Parotid gland (tissue), 1 donor: ENCODE data around the genes SBSN, IGFLR1 and PRODH2.

DNA sequence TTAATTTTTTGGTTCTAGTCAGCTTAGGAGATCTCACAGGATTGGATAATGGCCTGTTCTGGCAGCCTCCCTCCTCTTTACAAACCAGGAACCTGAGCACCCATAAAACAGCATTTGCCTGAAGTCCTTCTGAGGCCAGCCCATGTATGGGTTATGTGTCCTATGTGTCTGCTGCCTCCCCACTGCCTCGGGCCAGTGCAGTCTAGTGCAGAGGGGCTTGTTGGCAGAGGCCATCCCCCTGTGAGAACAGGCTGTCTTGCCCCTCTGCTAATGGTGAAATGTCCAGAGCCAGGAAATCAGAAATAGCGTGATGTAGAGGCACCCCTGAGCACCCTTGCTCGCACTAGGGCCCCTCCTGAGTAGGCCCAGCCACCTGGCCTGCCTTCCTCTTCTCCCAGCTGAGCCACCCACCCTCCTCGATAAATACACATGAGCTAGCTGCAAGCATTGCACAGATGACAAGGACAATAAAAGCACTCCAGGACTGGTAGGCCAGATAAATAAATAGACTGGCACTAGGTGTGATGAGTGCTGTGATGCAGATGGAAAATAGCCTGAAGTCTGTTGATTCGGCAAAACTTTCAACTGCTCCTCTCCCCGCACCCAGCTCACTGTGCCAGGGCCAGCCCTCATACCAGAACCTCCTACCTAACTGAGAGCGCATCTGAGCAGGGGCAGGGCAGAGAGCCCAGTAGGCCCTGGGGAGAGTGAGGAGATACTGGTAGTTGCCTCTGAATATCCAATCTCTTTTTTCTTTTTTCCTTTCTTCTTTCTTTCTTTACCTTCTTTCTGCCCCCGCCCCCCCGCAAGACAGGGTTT lies 54.6 kb upstream of the GPI start:
- PRO-cap: no peak

DNA sequence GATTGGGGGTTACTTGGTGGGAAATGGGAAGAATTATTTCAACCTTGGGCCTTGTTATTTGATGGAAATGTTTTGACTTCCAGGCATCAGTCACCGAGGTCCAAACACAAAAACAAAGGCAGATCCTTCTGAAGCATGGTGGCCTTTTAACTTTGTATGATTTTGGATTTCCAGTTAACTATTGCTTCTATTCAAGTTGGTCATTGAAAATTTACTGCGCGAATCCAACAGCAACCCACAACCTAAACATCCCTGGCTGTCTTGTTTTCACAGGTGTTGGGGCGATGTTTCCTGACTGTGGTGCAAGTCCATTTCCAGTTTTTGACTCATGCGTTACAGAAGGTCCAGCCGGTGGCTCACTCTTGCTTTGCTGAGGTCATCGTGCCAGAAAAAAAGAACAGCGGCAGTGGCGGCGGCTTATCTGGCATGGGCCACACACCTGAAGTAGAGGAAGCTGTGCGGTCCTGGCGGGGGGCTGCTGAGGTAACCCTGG lies 45.3 kb upstream of the GPI start:
- PRO-cap: bidirectional peak, plus-strand start at position 387 of the sequence, minus-strand start at position 248 of the sequence

- PRO-cap: no peak
Observed at GRCh38 chr19:34329939-34330541, 35.0 kb upstream of the GPI start.

DNA sequence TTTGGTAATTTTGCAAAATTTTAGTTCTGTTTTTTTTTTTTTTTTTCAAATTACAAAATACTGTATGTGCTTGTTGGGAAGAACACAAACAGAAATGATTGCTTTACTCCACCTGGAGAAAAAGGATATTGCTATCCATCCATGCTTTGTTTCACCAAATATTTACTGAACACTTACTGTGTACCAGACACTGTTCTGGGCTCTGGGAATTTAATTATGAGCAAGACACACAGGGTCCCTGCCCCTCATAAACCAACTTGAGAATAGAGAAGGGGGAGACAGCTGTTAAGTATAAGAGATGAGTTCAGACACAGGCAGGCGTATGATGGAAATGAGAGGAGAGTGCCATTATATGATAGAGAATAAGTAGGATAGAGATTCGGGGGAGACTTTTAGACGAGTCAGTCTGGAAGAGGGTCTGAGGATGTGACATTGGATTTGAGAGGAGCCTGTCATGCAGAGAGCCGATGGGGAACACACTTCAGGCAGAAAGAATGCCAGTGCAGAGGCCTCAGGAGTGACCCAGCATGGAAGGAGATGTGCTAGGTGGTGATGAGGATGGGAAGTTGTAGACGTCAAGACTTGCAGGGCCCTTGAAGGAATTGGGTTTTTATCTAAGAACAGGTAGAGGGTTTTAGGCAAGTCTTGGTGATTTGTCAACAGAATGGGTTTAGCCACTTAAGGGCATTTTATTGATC lies 27.8 kb upstream of the GPI start:
- PRO-cap: no peak

- PRO-cap: no peak
Observed at GRCh38 chr19:34393655-34394264, 10.4 kb upstream of the PDCD2L start.

DNA sequence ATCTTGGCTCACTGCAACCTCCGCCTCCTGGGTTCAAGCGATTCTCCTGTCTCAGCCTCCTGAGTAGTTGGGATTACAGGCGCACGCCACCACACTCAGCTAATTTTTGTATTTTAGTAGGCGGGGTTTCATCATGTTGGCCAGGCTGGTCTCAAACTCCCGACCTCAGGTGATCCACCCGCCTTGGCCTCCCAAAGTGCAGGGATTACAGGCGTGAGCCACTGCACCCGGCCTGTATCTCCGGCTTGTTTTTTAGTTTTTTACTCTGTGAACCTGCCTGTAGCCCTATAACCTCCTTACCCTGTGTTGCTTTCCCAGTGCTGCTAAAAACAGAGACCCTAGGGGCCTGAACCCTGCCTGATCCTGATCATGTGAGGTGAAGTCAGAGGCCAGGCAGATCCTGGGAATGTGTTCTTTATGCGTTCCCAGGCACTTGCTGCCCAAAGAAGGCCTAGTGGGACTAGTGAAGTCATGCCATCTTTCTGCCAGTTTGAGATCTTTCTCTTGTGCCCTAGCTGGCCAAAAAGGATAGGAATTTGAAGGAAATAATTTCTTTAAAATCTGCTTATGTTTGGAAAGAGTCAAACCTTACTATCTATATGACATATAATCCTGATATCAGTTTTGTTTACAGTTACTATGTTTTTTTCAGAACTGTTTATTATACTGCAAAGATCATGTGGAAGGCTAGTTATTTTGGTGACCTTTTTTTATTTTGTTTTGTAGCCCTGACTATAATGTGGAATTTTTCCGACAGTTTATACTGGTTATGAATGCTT lies 4.6 kb downstream of the UBA2 start:
- PRO-cap: unidirectional peak, minus-strand start at position 254 of the sequence

- PRO-cap: no peak
Observed at GRCh38 chr19:34482336-34483356, 1.1 kb downstream of the WTIP start.

DNA sequence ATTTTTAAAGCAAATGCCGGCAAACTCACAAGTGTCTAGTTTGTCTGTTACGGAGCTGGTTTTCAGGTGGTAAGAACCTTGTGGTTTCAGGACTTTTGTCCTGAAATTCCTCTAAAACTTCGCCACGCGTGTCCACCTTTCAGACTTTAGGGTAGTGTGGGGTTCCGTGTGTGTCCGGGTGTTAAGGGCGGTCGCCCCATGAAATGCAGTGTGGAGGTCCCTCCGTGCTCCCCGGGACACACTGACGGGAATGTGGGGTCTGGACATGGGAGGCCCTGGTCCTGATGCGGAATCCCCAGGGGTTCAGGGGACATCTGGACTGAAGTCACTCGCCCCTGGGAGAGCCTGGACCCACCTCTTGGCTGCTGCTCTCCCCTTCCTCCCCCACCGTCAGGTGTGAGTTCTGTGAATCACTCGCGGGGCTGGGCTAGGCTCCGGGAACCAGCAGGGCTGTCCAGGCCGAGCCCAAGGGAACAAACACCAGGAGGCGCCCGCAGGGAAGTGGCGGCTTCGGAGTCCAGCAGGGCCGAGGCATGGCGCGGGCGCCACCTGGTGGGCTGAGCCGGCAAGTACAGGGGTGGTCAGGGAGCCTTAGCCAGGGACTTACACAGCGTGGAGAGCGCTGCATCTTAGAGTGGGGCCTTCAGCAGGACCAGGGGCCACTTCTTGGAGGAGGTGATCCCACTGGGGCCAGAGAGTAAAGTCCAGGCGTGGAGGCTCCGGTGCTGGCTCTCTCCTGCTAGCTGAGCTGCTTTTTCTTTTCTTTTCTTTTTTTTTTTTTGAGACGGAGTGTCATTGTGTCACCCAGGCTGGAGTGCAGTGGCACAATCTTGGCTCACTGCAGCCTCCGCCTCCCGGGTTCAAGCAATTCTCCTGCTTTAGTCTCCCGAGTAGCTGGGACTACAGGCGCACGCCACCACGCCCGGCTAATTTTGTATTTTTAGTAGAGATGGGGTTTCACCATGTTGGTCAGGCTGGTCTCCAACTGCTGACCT lies 19.9 kb downstream of the WTIP start:
- PRO-cap: no peak

DNA sequence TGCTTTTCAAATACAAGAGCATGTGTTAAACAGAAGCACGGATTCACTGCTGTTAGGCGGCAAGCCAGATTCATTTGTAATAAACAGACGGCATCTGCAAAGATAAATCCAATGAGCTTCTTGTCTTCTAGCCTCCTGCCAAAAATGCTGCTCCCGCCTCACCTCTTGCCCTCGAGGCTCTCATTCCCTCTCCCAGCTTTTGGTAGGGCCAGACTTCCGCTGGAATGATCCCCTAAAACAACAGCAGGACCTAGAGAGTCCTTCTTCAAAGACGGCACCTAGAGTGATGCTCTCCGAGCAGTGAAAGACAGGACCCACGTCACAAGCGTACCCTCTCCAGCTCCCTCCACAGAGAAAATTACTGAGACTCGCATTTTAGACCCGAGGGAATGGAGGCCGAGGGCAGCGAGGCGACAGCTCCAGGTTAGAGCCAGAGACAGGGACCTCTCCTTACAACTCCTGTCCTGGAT lies 806 bp downstream of the ZNF599 start:
- PRO-cap: no peak

- PRO-cap: no peak
Observed at GRCh38 chr19:35118211-35119113, 2.8 kb downstream of the FXYD3 start.

DNA sequence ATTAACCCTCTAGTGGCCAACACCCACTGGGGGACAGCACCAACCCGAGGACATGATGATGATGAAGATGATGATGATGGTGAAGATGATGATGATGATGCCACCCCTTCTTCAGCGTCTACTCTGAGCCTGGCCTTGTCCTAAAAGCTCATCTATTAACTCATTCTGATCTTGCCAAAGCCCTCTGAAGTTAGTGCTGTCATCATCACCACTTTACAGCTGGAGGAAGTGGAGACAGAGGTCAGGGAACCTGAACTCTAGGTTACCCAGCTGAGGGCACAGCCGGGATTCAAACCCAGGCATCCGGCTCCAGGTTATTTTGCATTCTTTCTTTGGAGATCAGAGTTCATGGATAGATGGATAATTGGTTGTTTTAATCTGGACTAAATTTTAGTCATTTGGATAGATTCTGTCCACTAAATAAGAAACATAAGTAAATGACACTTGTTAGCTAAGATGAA lies 799 bp upstream of the LGI4 start:
- PRO-cap: no peak

- PRO-cap: no peak
Observed at GRCh38 chr19:35195665-35196309, 32.8 kb downstream of the FAM187B start.

- PRO-cap: no peak
Observed at GRCh38 chr19:35207451-35207974, 21.0 kb downstream of the FAM187B start.

DNA sequence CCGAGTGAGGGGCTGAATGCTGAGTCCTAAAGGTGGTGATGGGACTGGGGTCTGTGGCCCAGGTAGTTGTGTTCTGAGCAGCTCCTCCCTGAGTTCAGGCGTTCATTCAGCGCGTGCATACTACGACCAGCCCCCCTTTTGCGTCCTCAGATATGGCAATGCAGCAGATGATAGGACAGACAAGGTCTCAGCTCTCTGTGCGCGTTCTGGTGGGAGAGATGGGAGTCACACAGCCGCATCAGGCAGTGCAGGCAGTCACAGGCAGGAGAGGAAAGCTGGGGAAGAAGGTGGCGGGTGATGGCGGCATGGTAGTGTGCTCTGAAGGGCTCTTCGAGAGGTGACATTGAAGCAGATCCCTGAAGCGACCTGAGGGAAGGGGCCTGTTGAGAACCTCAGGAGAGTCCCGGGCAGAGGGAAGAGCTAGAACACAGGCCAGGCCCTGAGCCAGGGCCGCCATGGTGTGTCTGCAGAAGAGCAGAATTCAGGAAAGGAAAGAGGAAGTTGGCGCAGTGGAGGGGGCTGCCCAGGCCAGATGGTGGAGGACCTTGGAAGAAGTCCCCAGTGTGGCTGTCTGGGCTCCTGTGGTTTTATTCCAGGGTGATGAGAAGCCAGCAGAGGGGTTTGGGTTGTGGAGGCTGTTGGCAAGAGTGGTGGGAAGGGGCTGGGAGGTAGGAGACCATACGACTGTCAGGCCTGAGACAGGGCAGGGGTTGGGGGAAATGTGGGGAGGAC lies 3.4 kb downstream of the USF2 start:
- PRO-cap: no peak

DNA sequence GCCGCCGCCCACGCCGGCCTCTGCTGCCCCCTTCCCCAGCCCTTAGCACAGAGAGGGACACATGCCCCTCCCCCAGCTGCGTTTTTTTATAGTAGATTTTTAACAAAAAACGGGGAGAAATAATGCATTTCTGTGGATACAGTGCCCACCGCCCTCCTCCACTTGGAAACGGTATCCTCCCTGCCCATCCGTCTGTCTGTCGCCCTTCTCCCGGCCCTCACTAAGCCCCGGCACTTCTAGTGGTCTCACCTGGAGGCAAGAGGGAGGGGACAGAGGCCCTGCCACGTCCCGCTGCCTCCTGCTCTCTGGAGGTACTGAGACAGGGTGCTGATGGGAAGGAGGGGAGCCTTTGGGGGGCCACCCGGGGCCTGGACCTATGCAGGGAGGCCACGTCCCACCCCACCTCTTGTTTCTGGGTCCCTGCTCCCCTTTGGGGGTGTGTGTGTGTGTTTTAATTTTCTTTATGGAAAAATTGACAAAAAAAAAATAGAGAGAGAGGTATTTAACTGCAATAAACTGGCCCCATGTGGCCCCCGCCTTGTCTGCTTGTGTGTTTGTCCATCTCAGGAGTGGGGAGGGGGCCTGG lies 3.0 kb upstream of the HAMP start:
- PRO-cap: no peak

- PRO-cap: no peak
Observed at GRCh38 chr19:35309494-35310392, 17.8 kb downstream of the MAG start.

DNA sequence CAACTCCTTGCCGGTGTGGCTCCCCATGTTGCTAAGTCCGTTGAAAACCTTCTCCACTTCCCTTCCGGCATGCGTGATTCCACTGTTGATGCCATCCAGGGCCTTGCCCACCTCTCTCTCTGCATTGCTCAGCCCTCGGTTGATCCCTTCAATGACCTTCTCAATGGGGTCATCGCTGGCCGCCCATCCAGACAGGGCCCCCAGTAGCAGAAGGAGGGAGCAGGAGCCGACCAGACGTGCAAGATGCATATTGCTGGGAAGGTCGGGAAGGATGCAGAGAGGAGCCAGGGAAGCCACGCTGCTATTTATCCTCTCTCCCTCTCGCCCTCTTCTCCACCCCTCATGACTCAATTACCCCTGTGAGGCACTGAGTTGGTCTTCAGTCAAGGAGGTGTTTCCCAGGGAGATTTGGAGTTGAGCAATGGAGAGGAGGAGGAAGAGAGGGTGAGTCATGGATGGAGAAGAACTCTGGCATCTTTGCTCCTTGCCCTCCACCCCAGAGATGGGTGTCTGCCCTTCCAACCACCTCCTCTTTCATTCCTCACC lies at the start of gene SBSN:
TSS of gene SBSN (minus strand) at position 279 of the 546 bp plus-strand sequence.
- PRO-cap: no peak

- PRO-cap: bidirectional peak, plus-strand start at chr19:35645244, minus-strand start at chr19:35645123
Observed at GRCh38 chr19:35644951-35645550, 3.1 kb upstream of the COX6B1 start.

- PRO-cap: no peak
Observed at GRCh38 chr19:35741894-35742945, at the start of gene IGFLR1. IGFLR1 (minus strand) TSS chr19:35742452.

- PRO-cap: no peak
Observed at GRCh38 chr19:35812691-35813089, at the start of gene PRODH2. PRODH2 (minus strand) TSS chr19:35812845.